Placental pericyte (primary cell): Measurements from ENCODE around the genes SYF2, LDLRAP1 and EXTL1.

- CAGE, long polyA plus RNA: no peak
These were observed 57.9 kb downstream of the CLIC4 start for GRCh38 chr1:24803023-24803656.

- CAGE, long polyA plus RNA: no peak
These were observed 82.0 kb downstream of the RUNX3 start for GRCh38 chr1:24847764-24848836.

DNA sequence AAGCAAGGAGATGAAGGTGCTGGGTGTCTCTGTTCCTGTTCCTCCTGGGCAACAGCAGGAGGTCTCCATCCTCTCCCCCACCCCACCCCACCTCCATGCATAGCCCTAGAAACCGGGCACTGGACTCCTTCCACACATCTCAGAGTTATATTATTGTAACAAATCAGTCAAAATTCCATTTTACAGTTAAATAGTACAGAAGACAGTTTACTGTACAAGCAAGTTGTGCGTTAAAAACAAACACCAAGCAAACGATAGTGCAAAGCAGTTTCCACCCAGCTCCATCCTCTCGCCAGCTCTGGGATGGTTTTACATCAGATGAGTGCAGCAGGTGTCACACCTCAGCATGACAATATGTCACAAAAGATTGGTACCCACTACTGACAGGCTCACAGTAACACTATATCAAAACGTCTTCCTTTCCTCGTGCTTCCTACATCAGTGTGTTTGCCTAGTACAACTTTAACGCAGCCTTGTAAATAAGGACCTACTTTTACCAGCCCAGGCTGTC lies 30.6 kb downstream of the RUNX3 start:
- CAGE, long polyA plus RNA: no peak

DNA sequence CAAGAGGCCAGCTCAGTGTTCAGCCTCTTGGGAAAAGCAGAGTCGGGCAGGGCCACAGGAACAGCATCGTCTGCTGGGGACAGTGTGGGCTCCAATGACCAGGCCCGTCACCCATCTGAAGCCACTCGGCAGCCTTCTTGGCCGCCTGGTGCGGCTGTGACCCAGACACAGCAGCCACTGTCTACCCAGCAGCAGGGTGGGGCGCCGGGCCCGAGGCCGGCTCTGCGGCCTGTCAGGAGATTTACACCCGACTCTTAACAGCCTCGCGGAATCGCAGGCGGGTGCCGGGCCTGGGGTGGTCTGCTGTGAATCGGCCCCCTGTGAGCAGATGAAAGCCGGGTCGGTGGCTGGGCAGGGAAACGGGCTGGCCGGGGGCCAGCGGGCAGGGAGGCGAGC lies 15.9 kb downstream of the RUNX3 start:
- CAGE, long polyA plus RNA: no peak

GRCh38 chr1:24947126-24947398 lies 17.0 kb upstream of the RUNX3 start:
- CAGE, long polyA plus RNA: no peak

GRCh38 chr1:24970530-24970828 lies 40.4 kb upstream of the RUNX3 start:
- CAGE, long polyA plus RNA: no peak

DNA sequence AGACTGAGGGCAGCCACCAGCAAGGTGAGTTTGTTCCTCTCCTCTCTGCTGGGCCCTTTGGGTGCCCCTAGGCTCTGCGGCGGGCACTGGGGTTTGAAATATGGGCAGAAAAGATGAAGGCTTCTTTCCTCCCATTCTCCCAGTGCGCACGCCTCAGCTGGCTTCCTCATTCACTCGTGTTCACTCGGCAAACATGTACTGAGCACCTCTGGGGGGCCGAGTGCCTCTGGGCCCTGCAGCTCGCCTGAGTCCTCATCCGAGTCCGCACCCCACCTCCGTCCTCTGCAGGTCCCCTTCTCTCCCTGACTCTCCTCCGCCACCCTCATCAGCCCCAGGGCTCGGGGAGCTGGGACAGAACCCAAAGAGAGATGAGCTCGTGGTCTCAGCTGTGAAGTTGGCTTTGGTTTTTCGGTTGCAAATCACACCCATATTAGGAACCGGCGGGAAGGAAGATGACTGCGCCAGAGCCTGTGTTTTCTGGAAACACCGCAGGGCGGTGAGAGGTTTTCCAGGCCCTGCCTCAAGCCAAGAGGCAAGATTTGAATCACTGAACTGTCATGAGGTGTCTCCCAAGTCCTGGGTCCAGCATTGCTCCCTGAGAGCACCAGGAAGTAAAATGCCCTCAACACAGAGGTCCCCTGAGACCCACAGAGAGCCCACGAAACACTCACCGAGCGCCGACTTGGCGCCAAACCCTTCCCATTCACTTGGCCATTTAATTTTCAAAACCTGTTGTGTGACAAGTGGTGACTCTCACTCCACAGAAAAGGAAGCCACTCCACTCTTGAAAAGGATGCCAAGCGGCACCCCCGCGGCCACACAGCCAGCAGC lies 98.7 kb upstream of the RUNX3 start:
- CAGE, long polyA plus RNA: no peak

DNA sequence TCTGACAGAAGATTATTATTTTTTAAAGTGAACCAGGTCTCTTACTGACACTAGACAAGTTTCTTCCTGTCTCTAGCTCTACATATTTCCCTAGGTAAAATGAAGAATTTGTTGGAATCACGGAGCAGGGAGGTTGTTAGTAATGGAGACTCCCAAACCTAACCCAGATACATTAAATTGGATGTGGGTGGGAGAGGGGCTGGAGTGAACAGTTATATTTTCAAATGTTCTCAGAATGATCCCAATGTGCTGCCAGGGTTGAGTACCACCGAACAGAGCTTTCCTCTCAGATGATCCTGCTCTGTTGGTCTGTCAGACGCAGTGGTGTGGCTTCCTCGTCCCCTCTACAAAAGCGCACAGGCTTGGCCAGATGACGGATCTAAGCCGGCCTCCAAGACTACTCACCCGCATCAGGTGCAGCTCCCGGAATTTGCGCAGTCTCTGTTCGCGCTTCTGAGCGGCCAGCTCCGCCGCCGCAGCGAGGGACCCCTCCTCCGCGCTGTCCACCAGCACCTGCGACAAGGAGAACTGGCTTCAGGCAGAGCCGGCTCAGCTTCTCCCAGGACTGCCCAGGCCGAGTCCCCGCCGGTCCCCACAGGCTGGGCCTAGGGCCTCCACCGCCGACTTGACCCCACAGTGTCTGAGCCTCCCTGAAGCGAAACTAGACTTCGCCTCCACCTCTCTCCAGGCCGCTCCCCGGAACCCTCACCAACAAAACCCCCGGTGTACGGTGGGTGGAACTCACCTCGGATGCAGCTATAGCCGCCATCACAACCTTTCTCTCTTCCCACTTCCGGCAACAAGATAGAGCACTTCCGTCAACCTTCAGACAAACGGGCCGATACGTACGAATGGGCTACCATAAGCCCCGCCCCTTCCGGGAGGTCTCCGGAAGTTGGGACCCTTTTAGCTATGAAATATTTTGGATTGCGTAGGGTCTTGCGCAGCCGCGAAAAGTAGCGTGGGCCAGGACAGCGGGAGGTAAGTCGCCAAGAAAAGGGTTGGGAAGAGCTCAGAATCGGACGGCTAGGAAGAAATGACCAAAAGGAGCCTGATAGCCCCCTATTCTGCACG lies at the start of gene SYF2:
Gene SYF2, minus strand, starts transcription at position 804 of the 1,074 bp plus-strand sequence.
- CAGE, long polyA plus RNA: no peak

DNA sequence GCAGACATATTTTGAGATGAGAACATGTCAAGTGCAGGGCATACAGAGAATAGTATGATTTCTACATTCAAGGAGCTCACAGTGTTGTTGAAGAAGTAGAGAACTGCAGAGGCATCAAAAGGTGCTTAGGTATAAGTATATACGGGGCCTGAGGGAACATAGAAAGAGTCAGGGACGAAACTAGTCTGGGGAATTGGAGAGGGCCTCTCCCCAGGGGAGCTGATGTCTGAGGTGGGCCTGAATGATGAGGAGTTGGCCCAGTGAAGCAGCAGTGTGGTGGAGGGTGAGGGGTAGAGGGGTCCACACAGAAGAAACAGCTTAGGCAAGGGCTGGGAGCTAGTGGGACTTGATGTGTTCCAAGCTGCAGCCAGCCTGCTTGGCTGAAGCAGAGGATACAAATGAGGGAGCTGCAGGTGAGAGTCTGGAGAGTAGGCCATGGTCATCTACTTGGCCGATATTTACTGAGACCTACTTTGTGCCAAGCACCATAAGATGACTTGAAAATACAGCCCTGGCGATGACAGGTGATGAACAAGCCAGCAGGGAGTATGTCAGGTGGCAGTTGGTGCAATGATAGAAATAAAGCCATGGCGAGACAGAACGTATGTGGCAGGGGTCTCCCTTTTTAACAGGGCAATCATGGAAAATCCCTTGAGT lies 51.5 kb upstream of the LDLRAP1 start:
- CAGE, long polyA plus RNA: no peak

DNA sequence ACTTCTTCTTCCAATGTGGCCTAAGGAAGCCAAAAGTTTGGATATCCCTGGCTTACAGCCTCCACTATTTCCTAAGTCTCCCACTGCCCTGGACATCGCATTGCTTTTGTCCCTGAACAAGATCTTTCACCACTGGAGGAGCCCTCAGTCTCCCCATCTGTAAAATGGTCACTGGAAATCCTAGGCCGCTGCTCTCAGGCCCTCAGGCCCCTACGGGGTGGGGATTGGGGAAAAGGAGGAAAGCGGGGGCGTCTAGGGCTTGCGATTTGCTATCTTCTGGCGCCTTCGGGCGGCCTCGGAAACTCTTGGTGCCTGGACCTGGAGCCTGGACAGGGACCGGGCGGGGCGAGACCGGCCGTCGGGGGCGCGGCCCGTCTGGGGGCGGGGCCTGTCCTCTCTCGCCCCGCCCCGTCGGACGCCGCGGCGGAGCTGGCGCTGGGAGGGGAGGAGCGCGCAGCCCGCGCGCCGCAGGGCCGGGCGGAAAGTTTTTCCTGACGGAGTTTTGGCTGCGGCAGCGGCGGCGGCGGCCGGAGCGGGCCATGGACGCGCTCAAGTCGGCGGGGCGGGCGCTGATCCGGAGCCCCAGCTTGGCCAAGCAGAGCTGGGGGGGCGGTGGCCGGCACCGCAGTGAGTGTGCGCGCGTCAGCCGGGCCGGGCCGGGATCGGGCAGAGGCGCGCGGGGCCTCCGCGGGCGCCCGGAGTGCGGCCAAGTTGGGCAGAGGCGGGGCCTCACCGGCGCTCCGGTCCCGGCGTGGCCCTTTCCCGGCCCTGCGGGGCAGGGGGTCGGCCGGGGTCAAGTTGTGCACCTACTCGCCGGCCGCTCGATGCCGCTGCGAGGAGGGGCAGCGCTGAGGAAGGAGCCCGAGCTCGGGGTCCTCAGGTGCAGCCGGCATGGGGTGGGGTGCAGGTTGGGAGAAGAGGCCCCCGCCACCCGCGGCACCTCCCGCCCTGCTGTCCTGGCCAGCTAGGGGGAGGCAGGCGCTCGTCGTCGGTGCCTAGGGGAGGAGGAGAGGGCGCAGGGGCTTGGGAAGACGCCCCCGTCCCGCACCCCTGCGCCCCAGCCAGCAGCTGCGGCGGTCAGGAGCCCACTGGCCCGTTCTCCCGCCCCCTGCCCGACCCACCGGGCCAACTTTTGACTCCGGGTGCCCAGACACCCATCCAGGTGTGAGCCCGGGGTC lies at the start of gene LDLRAP1:
Gene LDLRAP1, plus strand, starts transcription at position 447 of the 1,178 bp plus-strand sequence.
- CAGE, long polyA plus RNA: no peak

GRCh38 chr1:25544352-25544807 lies 974 bp downstream of the LDLRAP1 start:
- CAGE, long polyA plus RNA: no peak

DNA sequence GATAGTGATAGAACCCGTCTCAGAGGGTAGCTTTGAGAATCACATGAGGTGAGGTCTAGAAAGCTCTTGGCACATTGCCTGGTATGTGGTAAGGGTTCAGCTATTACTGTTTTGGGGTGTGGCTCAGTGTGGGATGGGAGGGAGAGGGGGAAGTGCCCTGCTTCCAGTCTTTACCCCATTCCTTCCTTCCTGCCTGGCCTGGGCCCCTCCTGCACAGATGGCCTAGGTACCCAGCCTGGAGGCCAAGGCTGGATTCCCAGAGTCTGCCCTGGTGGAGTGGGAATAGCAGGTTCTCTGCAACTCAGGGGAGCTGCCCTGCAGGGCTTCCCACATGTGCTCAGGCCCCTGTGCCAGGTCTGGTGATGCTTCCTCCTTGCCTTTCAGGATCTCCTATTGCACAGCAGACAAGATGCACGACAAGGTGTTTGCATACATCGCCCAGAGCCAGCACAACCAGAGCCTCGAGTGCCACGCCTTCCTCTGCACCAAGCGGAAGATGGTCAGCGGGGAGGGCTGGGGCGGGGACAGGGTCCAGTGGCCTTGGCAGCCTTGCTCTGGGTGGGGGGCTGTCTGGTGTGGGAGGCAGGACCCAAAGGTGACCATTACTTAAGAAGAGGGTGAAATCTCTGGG lies 13.5 kb downstream of the LDLRAP1 start:
- CAGE, long polyA plus RNA: no peak

DNA sequence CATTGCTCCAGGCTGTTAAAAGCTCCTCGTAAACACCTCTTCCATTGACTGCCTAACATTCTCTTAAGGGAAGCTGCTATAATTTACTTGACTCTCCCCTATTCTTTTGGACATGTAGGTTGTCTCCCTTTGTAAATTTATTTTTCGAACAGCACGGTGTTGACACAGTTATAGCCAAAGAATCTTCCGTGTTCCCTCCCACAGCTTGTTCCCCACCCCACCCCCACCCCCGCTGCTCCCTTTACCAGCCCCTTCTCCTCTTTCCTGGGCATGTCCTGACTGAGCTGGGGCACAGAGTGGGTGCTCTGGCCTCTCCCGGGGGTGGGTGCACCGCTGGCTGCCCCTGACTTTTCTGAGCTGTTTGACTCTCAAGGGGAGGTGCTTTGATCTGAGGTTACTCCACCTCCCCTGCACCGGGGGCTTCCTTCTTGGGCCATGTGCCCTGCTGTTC lies 22.9 kb downstream of the LDLRAP1 start:
- CAGE, long polyA plus RNA: no peak

DNA sequence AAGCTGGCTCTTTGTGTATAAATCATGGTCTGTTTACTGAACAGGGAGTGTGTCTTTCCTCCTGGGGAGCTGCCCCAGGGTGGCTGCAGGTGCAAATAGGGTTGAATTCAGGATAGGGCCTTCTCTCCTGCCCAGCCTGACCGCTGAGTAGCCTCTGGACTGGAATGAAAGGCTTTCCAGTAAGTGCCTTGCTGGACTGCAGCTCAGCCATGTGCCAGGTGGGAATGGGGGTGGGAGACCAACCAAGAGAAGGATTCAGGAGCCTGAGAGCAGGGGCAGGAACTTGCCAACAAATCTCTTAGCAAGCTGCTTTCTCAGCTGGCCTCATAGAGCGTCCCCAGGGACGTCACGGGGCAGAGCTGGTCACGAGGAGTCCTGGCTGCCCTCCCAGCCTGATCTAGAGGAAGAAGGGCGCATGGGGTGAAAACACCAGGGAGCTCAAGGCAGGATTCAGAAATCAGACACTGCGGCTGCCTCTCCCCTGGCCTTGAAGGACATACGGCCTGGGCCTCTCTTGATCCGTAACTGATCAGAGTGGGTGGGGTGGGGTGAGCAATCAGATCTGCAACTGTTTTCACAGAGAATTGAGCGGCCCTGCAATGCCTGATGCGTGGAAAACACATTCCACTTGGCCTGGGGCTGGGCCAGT lies 56.5 kb upstream of the SELENON start:
- CAGE, long polyA plus RNA: no peak

- CAGE, long polyA plus RNA: no peak
These were observed 24.5 kb upstream of the SELENON start for GRCh38 chr1:25775393-25775949.

GRCh38 chr1:25796179-25797340 lies 3.4 kb upstream of the SELENON start:
- CAGE, long polyA plus RNA: no peak

GRCh38 chr1:25871073-25871789 lies 4.3 kb downstream of the PAQR7 start:
- CAGE, long polyA plus RNA: no peak

GRCh38 chr1:25879378-25879991 lies 4.0 kb upstream of the PAQR7 start:
- CAGE, long polyA plus RNA: no peak

DNA sequence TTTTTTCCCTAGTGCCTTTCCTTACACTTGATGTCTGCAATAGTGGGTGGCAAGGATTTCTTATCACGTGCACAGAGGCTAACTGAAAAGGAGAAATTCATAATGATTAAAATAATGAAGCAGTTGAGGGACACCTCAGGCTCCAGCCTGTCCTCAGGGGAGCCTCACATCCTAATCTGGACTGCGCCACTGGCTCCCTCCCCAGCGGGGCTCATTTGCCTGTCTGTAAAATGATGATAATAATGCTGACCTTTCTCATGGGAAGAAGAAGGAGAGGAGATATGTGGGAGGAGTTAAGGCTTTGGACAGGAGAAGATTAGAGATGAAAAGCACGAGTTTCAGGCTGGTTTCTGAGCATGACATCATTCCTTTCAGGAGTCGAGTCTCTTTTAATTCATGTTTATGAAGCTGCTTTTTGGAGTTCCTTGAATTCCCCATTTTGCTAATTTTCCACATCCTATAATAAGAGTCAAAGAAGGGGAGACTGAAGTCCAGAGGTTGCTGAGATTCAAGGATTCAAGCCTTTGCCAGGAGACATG lies 27.2 kb upstream of the STMN1 start:
- CAGE, long polyA plus RNA: no peak

DNA sequence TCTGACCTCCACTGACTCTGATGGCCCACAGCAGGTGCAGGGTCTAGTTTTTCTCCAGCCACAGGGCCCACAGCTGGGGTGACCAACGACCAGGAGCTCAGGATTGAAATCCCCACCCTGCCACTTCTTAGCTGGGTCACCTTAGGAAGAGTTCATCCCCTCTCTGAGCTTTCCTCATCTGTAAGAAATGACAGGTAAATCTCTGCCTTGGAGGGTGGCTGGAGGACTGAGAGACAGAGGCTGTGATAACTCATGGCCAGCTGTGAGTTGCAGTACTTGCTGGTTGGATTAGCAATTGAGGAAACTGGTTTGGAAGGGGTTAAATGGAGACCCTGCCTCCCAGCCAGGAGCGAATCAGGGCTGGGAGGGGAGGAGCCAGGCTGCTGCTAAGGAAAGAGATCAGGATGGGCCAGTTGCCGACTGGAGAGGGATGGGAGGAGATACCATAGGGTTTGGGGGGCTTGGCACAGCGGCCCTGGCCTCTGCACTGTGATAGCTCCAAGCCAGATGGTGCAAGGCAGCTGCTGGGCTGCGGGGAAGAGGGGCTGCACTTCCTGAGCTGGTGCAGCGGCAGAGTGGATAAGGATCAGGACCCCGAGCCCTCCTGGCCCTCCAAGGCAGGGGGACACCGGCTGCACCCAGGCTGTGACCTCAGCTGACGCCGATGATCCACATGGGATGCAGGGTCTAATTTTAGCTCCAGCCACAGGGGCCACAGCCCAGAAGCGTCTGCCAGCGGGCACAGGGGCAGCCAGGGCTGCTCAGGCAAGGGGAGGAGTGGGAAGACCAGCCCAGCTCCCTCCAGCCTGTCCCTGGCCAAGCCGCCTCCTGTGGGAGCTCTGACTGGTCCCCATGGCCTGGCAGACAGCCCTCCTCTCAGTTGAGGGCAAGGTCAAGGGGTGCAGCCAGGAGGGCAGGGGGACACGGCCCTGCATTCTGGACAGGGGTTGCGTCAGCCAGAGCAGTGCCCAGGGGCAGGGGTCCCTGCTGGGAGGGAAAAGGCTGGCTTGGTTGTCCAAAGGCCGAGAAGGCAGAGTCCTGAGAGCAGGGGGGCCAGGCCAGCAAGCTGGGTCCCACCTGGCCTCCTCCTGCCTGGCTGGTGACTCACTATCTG lies at the start of gene EXTL1:
Gene EXTL1, plus strand, starts transcription at position 412 of the 1,114 bp plus-strand sequence.
- CAGE, long polyA plus RNA: no peak